Uterus (tissue), 7 donors: ENCODE data around the gene ALKAL2.

GRCh38 chr2:10708-11019 lies 35.6 kb downstream of the FAM110C start:
- PRO-cap, 4 experiments: no peak in any of the 4 experiments
- RAMPAGE, long total RNA, 2 experiments: no peak in any of the 2 experiments
- RRBS: no CpG with 5 or more reads among the region's 47 CpGs

DNA sequence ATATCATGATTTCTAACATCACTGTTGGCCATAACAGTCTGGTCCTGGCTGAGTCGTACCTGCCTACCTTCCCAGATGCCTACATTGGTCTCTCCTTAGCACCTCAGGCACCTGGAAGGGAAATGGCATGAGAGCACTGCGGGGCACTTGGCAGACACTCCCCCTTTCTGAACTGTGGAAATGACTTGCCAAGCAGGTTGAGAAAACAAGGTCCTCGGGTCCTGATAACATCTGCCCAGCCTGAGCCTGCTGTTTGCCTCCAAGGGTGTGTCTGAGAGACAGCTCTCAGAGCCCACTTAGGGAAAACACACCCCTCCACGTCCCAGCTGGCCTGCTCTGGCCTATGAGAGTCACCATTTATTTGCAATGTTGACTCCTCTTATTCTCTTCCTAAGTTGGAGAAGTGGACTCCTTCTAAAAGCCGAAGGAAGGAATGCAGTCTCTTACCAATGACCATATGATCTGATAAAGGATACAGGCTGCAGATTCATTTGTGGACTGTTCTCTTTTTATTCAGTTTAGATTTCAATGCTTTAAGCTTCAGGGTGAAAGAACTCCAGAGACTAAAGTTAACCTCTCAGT lies 10.4 kb downstream of the FAM110C start:
- PRO-cap, 4 experiments: no peak in any of the 4 experiments
- RAMPAGE, long total RNA, 2 experiments: no peak in any of the 2 experiments
- RRBS: no CpG with 5 or more reads among the region's 5 CpGs

- PRO-cap, 4 experiments: no peak in any of the 4 experiments
- RAMPAGE, long total RNA, 2 experiments: start-site peak on the minus strand in 1 of 2 experiments, at chr2:40822-40958 at its widest, 12 reads per replicate
- RRBS: no CpG with 5 or more reads among the region's 6 CpGs
Measured at GRCh38 chr2:40460-41190, 5.7 kb downstream of the FAM110C start.

GRCh38 chr2:287500-288517 lies at the start of gene ALKAL2:
TSS of gene ALKAL2 (minus strand) at chr2:288091.
- PRO-cap, 4 experiments: peak in 3 of 4 experiments; most common plus-strand start chr2:287693 (in 1); most common minus-strand start chr2:288032 (in 2)
- RAMPAGE, long total RNA, 2 experiments: no peak in any of the 2 experiments
- RRBS: 3% methylated on average over 83 of the region's 139 CpGs

GRCh38 chr2:694949-695611 lies 17.9 kb upstream of the TMEM18 start:
- PRO-cap, 4 experiments: no peak in any of the 4 experiments
- RAMPAGE, long total RNA, 2 experiments: no peak in any of the 2 experiments
- RRBS: no CpG with 5 or more reads among the region's 6 CpGs

- PRO-cap, 4 experiments: no peak in any of the 4 experiments
- RAMPAGE, long total RNA, 2 experiments: no peak in any of the 2 experiments
- RRBS: no CpG with 5 or more reads among the region's 97 CpGs
Measured at GRCh38 chr2:868739-869861, 81.5 kb upstream of the SNTG2 start.

DNA sequence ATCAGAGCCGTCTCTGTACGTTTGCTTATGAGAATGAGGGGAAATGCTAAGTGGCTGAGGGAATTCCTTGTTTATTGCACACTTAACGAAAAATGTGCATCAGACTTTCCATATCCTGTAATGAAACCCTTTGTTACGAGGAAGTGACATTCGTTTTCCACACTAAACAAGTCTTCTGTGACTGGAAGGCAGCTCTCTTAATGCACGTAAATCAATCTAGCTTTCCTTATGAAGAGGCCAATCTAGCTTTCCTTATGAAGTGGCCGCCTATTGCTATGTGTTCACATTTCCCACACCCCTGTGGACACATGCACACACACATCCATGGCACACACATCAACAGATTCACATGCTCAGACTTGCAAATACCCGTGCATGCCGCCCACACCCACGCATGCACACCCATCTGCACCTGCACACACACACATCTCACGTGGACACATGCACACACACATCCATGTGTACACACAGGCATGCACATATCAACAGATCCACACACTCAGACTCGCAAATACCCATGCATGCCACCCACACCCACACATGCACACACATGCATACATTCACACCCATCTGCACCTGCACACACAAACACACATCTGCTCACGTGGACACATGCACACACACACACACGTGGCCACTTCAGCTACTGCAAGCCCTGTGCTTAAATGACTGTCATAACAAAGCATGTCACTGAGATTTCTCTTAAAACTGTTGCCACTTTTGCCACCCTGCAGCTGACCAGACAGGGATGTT lies 186.4 kb downstream of the SNTG2 start:
- PRO-cap, 4 experiments: no peak in any of the 4 experiments
- RAMPAGE, long total RNA, 2 experiments: no peak in any of the 2 experiments
- RRBS: no CpG with 5 or more reads among the region's 14 CpGs

DNA sequence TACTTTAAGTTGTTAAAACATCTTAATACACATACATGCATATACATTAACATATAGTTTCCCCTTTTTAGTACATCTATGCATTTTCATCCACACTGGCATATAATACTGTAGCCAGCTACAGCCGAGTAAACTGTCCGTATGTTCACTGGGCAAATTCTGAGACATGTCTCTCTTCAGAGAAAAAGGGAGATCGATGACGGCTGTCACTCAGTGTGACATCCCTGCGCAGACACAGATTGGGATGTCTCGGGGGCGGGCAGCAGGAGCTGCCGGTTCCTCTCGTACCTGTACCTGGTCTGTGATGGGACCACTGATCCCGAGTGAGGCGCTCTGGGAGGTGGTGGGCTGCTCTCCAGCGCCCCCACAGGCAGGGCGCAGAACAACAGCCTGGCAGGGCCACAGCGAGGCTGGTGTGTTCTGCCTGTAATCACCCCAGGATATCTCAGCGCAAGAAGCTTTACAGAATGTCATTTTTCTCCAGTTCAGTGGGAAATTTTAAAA lies 189.6 kb downstream of the SNTG2 start:
- PRO-cap, 4 experiments: no peak in any of the 4 experiments
- RAMPAGE, long total RNA, 2 experiments: no peak in any of the 2 experiments
- RRBS: no CpG with 5 or more reads among the region's 15 CpGs

- PRO-cap, 4 experiments: no peak in any of the 4 experiments
- RAMPAGE, long total RNA, 2 experiments: no peak in any of the 2 experiments
- RRBS: no CpG with 5 or more reads among the region's 2 CpGs
Measured at GRCh38 chr2:1244768-1244984, 168.6 kb upstream of the TPO start.

DNA sequence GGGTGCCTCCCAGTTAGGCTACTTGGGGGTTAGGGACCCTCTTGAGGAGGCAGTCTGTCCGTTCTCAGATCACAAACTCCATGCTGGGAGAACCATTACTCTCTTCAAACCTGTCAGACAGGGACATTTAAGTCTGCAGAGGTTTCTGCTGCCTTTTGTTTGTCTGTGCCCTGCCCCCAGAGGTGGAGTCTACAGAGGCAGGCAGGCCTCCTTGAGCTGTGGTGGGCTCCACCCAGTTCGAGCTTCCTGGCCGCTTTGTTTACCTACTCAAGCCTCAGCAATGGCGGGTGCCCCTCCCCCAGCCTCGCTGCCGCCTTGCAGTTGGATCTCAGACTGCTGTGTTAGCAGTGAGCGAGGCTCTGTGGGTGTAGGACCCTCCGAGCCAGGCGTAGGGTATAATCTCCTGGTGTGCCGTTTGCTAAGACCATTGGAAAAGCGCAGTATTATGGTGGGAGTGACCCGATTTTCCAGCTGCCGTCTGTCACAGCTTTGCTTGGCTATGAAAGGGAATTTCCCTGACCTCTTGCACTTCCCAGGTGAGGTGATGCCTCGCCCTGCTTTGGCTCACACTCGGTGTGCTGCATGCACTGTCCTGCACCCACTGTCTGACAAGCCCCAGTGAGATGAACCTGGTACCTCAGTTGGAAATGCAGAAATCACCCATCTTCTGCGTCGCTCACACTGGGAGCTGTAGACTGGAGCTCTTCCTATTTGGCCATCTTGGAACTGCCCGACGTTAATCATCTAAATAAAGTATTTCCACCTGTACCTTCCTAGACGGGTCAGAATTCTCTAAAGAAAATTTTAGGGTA lies 24.9 kb upstream of the TPO start:
- PRO-cap, 4 experiments: no peak in any of the 4 experiments
- RAMPAGE, long total RNA, 2 experiments: no peak in any of the 2 experiments
- RRBS: no CpG with 5 or more reads among the region's 20 CpGs

DNA sequence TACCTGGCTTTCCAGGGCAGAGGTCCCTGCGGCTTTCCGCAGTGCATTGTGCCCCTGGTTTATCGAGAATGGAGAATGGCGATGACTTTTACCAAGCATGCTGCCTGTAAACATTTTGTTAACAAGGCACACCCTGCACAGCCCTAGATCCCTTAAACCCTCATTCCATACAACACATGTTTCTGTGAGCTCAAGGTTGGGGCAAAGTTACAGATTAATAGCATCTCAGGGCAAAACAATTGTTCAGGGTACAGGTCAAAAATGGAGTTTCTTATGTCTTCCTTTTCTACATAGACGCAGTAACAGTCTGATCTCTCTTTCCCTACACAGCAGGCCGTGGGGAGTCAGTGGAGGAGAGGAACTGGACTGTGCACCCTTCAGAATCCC lies 147.7 kb downstream of the TPO start:
- PRO-cap, 4 experiments: peak in 2 of 4 experiments; most common plus-strand start position 283 of the sequence (in 2)
- RAMPAGE, long total RNA, 2 experiments: no peak in any of the 2 experiments
- RRBS: no CpG with 5 or more reads among the region's 6 CpGs

DNA sequence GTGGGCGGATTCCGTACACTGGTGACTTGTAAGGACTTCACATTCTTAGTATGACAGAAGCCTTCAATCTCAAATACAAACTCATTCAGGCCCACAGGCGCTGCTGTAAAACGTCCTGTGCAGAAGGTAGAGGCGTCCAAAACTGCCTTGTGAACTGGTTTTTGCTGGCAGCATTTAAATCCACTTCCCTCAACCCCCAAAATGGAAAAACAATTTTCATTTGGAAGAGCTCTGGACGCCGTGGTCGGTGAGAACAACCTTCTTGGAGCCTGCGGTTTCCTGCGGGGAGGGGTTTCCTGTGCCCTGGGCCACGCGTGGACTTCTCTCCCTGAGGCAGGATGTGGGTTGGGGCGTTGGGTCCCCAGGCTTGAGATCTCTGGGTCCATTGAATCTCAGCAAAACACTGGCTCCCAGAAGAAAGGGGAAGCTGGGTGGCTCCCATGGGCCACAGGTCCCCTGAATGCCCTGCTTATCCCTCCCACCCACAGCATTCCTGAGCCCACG lies 151.1 kb downstream of the TPO start:
- PRO-cap, 4 experiments: no peak in any of the 4 experiments
- RAMPAGE, long total RNA, 2 experiments: no peak in any of the 2 experiments
- RRBS: no CpG with 5 or more reads among the region's 14 CpGs

- PRO-cap, 4 experiments: no peak in any of the 4 experiments
- RAMPAGE, long total RNA, 2 experiments: no peak in any of the 2 experiments
- RRBS: no CpG with 5 or more reads among the region's 6 CpGs
Measured at GRCh38 chr2:1631541-1632215, 112.6 kb downstream of the PXDN start.

GRCh38 chr2:1645341-1646065 lies 98.8 kb downstream of the PXDN start:
- PRO-cap, 4 experiments: no peak in any of the 4 experiments
- RAMPAGE, long total RNA, 2 experiments: no peak in any of the 2 experiments
- RRBS: no CpG with 5 or more reads among the region's 20 CpGs

- PRO-cap, 4 experiments: no peak in any of the 4 experiments
- RAMPAGE, long total RNA, 2 experiments: no peak in any of the 2 experiments
- RRBS: 94% methylated on average over 3 of the region's 18 CpGs
Measured at GRCh38 chr2:1658165-1658871, 86.0 kb downstream of the PXDN start.

GRCh38 chr2:1676359-1676936 lies 67.9 kb downstream of the PXDN start:
- PRO-cap, 4 experiments: no peak in any of the 4 experiments
- RAMPAGE, long total RNA, 2 experiments: no peak in any of the 2 experiments
- RRBS: 83% methylated on average over 4 of the region's 19 CpGs

DNA sequence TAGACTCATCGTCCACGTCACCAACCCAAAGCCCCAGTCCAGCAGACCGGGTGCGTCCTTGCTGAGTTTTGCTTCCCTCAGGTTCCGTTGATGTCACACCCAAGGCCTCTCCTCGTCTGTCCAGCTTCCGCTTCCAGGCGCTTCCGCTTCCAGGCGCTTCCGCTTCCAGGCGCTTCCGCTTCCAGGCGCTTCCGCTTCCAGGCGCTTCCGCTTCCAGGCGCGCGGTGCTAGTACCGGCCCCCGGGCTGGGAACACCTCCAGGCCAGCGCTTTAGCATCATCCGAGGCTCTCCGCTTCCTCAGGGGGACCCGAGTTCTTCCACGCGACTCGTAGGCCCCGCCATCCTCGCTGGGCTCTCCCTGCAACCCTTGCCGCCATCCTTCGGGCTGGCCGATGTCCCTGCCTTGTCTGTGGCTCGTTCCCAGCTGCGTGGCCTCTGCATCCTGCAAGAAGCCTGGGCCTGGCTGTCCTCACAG lies 98.5 kb upstream of the PXDN start:
- PRO-cap, 4 experiments: no peak in any of the 4 experiments
- RAMPAGE, long total RNA, 2 experiments: no peak in any of the 2 experiments
- RRBS: no CpG with 5 or more reads among the region's 36 CpGs

- PRO-cap, 4 experiments: no peak in any of the 4 experiments
- RAMPAGE, long total RNA, 2 experiments: no peak in any of the 2 experiments
- RRBS: no CpG with 5 or more reads among the region's 6 CpGs
Measured at GRCh38 chr2:1990724-1991093, 246.4 kb upstream of the PXDN start.

DNA sequence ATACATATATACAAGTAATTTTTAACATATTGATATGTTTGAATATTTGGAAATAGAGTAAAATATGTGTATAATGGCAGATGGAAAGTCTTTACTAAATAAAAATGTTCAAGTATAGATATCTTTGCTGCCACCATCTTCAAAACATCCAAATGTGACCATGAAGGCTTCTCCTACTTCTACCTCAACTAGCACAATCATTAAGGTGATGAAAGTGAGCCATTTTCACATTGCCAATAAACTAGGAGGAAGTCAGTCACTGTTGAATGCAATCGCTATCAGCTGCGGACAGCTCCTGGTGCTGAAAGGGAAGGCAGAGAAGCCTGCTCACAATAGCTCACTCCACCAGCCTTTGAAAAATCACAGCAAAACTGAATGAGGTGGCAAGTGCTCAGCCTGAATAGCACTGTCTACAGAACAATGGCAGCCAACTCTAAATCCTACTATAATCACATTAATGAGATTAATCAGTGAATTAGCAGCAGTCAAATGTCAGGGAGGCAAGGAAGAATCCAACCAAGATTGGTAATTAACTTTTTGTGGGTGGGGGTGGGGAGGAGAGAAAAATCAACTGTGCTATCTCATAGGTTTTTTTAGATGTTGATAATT lies 2.2 kb downstream of the MYT1L start:
- PRO-cap, 4 experiments: no peak in any of the 4 experiments
- RAMPAGE, long total RNA, 2 experiments: no peak in any of the 2 experiments
- RRBS: no CpG with 5 or more reads among the region's 2 CpGs

DNA sequence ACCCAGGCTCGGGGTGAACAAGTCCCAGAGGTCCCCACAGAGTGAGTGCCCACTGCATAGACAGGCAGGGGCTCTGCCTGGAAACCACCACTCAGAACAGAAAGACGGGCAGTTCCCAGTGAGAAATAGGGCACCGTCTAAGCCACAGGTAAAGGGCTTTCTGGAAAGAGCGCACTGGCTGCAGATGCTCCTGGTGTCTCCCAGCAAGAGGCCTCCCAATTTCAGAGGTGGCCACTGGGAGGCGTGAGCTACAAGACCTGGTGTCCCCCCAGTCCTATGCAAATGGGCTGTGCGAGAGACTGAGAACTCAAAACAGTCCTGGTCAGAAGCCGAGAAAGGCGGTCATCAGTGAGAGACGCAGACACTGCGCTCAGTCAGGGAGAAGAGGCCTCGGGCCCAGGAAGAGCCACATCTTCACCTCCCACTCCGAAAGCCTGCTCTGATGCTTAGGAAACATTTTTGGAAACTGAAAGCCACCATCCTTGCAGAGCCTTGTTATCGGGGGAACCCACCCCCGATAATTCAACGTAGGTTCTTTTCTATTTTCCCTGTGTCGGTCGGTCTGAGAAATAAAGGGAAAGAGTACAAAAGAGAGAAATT lies 179.5 kb downstream of the EIPR1 start:
- PRO-cap, 4 experiments: no peak in any of the 4 experiments
- RAMPAGE, long total RNA, 2 experiments: no peak in any of the 2 experiments
- RRBS: no CpG with 5 or more reads among the region's 17 CpGs